ENCODE measurements around a stretch of chr18.

- PRO-cap = no peak
Observed at GRCh38 chr18:57432976-57433916, 1.9 kb upstream of the ONECUT2 start.

- PRO-cap = no peak
Observed at GRCh38 chr18:57734919-57735664, 68.0 kb downstream of the ATP8B1 start.

DNA sequence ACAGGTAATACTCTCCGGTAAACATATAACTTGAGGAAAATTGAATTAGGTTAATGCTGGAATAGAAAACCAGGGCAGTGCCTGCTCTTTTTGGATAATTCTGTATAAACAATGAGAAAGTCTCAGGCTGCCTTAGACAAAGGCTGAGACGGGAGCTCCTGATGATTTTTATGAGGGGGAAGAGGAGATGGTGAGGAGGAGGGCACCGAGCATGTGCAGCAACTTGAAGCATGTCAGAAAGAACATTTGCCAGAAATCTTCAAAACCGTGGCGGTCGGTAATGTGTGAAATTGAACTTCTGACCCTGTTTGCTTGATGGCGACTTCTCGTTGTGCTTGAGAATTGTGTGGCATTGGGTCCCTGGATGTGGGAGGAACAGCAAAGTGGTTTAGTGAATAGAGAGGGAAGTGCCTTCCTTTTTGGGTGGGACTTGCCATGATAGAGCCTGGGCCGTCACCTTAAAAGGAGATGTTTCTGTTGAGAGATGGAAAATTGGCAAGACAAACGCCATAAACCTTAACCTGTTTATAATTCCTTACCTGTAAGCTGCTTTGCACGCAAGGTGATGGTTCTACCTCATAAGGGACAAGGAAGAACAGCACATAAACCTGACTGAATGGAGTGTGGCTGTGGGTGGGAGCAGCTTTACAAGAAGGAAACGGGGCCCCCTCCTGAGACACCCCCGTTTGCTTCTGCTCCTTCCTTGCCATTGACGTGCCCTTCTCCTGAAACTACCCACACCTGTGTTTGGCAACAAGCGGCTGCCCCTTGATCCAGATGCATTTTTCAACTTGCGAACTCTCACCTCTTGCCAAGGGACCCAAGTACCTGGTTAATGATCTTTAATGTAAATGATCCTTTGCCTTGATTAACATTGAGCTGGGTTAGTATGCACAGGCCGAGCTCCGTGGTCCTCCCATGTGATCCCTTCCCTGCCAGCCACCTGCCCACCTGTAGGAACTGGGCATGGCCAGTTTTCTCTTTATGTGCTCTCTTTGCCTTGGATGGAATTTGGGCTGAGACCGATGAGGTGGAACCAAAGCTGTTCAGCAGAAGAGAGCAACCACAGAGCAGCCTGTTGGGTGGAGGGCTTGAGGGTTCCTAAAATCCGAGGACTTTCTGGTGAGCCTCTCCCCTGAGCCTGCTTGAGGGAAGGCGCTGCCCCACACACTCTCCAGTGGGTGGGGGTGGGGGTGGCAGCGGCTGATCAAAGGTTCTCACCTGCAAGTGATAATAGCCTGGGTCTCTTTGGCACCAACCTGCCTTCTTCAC lies 153.2 kb downstream of the NEDD4L start:
- PRO-cap = no peak

DNA sequence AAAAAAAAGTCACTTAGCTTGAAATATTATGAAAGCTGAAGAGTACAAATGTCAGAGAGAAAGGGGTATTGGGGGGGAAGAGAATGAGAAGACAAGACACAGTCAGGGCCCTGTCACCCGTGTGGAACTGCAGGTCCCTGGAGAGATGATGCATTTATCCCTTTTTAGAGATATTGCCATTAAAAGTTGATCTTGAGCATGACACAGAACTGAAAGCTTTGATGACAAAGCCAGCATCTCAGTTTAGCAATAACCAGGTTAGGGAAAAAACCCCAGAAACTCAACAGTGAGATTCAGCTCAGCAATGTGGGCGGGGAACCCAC lies 181.0 kb downstream of the NEDD4L start:
- PRO-cap = no peak

DNA sequence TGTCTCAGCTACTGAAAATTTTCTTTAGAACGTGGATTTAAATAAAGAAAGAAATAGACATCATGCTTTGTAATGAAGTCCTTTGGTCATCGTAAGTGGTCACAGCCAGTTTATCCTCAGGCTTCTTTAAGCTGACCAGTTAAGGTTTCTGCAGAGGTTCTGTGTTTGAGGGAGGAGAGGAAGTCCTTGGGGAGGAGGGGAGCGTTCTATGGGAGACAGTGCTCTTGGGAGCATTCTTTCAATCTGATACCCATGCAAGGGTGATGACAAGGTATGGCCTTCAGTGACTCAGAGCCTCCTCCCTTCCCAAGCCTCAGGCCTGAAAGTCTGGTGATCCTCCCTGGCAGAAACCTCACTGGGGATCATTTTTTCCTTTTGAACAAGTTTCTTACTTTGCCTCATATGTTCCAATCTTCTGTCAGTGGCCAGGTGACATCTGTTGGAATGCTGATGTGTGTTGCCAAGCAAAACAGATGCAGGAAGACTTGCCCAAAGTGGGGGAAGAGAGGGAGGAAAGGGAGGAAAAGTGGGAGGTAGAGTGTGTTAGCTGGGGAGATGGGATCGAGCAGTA lies 224.7 kb downstream of the NEDD4L start:
- PRO-cap = no peak

DNA sequence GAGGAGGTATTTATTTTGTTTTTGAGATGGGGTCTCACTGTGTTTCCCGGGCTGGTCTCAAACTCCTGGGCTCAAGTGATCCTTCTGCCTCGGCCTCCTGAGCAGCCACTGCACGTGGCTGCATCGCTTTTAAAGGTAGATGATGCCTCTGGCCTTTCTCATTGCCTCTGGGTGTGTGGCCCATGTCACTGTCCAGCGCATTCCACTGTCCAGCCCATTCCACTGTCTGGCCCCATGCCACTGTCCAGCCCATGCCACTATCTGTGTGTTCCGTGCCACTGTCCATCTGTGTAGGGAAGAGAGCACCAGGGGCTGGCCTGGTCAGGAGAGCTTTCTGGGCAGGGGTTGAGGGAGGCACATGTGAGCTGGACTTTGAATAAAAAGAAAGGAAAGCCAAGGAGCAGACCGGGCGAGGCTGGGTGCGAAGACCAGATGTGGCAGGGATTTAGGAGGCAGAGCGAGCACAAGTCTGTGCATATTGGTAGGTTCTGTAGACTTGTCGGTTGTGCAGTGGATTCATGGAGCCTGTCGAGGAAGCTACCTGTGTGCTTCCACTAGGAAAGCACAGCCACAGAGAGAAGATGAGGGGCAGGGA lies 236.1 kb downstream of the NEDD4L start:
- PRO-cap = no peak

DNA sequence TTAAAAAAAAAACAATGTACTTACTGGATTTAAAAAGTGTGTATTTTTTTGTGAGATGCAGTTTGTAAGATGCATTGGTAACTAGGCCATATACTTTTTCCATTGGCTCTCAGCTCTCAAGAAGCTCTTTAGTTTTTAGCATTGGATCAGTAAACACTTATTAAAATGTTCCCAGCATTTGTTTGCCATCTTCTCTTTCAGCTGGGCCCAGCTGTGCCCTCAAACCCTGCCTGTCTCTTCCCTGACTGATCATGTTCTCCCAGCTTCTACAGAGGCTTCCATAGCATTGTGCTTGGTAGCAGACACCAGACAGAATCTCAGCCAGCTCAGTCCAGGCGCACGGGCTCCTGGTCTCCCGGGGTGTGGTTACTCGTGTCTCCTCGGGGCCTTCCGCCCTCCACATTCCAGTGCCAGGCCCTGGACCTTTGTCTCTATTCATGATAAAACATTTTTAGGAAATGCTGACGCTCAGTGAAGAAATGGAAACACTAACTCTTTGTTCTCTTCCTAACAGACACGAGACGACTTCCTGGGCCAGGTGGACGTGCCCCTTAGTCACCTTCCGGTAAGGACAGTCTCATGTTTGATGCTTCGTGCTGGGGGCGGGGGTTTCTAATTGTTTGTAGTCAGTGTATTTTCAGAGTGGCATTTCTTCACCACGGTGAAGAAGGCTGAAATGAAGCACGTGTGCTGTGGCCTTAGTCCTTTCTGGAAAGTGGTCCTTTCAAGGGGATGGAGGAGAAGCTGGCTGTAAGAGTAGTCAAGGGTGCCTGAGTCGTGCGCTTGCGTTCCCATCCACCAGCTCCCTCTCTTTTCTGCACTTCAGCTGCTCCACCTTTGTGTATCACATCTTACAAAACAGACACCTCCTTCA lies 271.7 kb downstream of the NEDD4L start:
- PRO-cap = no peak

DNA sequence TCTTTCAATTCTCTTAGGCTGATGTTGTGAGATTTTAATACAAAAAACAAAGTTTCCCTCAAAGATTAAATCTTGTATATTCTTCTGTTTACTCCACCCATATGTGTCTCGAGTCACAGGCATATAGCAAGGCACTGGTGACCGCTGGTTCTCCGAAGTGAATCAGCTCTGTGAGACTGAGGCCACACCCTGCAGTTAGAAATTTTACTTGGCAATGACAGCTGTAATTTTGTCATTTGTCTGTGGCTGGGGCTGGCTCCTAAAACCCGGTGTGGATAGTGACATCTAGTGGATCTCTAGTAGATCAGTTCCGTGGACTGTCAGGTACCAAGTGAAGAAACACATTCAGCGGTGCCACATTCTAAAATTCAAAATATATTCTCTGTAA lies 277.9 kb downstream of the NEDD4L start:
- PRO-cap = no peak

DNA sequence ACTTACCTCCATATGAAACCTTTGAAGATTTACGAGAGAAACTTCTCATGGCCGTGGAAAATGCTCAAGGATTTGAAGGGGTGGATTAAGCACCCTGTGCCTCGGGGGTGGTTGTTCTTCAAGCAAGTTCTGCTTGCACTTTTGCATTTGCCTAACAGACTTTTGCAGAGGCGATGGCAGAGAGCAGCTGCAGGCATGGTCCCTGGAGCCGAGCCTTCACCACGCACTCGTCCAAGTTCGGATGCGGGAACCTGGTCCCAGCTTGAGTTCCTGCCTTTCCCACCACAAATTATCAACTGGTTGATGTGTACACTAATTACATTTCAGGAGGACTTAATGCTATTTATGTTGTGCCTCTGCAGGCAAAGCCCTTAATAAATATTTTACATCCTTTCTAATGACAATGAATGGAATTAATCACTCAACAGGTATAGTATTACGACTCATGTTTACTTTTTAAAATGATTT lies 232.7 kb downstream of the ALPK2 start:
- PRO-cap = no peak

DNA sequence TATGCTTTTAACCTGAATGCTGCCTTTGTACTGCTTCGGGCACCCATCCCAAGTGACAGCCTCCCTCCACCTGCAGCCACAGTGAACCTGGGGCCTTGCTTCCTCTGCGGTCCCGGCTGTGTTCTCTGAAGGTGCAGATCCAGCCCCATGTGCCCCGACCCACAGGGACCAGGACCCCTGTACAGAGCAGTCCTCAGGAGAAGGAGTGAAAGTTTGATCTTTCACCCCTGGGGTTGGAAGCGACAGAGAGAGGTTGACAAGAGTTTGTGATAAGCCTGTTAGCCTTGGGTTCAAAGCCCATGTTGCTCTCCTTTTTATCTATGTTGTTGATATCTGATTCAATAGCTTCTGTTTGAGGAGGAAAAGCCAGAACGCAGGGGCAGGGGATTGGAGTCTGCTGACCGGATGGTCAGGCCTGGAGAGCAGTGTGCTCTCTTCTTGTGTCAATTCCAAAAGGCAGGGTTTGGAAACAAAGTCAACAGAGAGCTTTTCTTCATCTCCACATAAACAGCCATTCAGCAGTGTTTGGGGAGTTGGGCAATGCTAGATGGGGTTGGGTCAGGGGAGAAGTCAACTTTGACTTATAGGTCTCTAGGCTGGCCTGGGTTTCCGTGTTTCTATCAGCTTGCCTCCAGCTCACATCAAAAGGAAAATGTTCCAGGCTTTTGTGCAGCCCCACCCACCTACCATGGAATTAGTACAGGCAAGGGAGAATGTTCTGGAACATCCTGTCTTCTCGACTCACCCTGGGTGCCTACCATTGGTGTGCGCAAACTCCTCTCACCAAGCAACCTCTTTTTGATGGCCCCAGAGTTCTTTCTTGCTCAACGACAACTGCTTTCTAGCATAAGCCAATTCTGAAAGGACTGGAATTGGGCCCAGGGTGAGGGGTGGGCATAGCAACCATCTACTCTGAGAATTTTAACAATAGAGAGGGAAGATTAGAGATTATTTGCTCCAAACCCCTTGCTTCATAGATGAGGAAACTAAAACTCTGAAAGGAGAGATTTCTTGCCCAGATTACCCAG lies 214.9 kb downstream of the ALPK2 start:
- PRO-cap = no peak

DNA sequence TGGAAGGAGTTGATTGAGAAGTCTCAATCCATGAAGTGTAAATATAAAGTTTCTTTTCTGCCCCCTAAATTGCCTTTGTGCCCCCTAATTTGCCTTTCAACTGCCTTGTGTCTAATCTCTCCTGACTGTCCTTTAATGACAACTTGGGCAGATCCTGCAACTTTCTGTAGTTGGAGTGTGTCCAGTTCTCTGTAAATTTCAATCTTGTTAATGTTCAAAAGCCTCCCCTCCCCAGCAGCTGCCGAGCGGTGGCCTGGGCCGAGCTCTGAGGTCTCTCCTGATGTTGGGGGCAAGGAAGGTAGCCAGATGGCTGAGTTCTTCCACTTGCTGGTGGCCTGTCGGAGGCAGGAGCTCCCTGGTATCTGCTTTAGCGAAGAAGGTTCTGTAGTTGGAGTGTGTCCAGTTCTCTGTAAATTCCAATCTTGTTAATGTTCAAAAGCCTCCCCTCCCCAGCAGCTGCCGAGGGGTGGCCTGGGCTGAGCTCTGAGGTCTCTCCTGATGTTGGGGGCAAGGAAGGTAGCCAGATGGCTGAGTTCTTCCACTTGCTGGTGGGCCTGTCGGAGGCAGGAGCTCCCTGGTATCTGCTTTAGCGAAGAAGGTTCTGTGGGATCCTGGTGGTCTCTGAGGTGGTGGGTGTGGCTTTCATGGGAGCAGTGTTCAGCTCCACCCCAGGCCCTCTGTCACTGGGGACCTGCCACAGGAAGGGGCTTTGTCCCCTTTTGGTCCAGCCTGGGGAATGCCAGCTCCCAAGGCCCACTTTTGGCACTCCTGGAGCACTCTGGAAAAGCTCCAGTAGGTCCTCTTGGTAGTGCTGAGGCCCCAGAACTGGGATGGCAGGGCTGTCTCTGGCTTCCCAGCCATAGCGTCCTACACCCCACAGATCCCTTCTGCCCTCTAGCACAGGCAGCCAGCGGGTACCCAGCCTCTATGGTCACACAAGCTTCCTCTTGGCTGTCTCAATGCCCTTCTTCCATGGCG lies 212.0 kb downstream of the ALPK2 start:
- PRO-cap = no peak

GRCh38 chr18:58493921-58494286 lies 135.0 kb downstream of the ALPK2 start:
- PRO-cap = no peak

- PRO-cap = no peak
Observed at GRCh38 chr18:58623954-58624640, 4.8 kb downstream of the ALPK2 start.

DNA sequence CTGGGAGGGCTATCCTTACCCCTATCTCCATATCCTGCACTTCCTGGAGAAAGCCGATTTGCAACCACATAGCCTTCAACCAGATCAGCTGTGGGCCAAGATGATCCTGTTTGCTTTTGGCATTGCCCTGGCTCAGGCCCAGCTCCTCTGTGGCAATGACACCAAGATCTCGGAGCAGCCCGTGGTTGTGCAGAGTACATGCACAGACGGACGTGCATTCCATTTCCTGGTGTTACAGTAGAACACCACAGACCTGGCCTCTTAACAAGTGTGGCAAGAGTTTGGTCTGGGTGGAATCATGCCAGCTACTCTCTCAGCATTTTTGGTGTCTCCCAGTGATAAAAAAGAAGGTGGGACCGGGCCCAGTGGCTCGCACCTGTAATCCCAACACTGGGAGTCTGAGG lies 20.0 kb downstream of the MALT1 start:
- PRO-cap = no peak

DNA sequence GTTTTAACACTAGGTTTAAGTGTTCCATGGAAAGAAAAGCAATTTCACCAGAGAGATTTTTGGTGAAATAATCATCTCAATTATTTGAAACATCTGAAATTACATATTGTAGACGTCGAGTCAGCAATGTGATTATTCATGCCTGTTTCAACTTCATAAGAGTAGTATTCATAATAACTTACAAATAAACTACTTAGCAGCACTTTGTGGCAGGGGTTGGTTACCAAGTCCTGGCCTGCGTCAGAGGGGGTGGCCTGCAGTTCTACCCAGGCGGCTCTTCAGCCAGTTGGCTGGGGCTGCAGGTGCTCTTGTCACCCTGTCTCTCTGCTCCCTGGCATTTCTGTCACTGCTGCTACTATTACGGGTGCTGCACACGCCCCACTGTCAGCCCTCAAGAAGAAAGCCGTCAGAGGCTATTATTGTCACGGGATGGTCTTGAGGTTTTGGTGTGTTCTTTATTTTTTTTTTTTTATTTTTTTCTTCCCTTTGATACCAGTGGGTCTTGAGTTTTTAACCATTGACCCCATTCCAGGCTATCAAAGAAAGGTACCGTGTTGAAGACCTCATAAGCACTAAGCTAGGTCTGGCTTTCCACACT lies 50.5 kb downstream of the MALT1 start:
- PRO-cap = no peak

- PRO-cap = no peak
Observed at GRCh38 chr18:58847160-58848524, 17.0 kb upstream of the ZNF532 start.

DNA sequence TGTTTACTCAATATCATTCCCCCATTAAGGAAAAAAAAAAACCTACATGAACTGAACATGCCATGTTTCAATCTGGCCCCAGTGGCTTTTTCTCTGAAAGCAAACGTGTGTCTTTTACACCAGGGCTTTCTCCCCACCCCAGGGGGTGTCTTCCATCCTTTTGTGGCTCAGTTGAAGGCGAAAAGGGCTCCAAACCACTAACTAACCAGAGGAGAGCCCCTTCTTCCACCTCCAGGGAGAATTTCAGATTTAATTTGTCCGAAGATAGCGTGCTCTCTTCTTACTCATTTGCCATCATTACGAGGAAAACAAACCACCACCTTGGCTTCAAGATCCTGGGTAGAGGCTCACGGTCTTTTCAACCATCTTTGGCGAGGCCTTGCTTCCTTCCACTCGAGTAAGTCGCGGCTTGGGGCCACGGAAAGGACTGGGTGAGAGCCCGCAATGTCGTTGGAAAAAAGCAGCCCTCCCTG lies 1.9 kb upstream of the ZNF532 start:
- PRO-cap = no peak

GRCh38 chr18:58887262-58888181 lies 22.8 kb downstream of the ZNF532 start:
- PRO-cap = no peak

DNA sequence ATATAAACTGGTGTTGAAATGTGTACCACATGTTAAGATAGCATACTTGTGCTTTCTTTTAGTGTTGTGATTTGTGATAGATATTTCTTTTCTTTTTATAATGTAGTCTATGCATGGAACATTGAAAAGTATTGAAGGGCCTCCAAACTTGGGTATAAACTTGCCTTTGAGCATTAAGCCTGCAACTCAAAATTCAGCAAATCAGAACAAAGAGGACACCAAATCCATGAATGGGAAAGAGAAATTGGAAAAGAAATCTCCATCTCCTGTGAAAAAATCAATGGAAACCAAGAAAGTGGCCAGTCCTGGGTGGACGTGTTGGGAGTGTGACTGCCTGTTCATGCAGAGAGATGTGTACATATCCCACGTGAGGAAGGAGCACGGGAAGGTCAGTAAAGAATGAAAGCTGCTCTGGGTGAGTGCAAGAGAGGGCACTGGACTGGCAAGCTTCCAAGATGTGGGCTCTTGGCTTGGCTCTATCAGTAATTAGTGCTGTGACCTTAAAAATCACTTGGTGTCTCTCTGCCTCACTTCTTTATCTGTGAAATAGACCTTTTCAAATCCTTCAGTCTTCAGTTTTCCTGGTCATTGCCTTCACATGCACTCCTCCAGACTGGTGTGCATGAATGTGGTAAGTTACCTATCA lies 88.9 kb downstream of the ZNF532 start:
- PRO-cap = no peak

- PRO-cap = no peak
Observed at GRCh38 chr18:59902310-59902937, 2.6 kb downstream of the PMAIP1 start.